Mesenteric fat pad (tissue), 1 donor: Measurements from ENCODE around the gene SRRM1.

DNA sequence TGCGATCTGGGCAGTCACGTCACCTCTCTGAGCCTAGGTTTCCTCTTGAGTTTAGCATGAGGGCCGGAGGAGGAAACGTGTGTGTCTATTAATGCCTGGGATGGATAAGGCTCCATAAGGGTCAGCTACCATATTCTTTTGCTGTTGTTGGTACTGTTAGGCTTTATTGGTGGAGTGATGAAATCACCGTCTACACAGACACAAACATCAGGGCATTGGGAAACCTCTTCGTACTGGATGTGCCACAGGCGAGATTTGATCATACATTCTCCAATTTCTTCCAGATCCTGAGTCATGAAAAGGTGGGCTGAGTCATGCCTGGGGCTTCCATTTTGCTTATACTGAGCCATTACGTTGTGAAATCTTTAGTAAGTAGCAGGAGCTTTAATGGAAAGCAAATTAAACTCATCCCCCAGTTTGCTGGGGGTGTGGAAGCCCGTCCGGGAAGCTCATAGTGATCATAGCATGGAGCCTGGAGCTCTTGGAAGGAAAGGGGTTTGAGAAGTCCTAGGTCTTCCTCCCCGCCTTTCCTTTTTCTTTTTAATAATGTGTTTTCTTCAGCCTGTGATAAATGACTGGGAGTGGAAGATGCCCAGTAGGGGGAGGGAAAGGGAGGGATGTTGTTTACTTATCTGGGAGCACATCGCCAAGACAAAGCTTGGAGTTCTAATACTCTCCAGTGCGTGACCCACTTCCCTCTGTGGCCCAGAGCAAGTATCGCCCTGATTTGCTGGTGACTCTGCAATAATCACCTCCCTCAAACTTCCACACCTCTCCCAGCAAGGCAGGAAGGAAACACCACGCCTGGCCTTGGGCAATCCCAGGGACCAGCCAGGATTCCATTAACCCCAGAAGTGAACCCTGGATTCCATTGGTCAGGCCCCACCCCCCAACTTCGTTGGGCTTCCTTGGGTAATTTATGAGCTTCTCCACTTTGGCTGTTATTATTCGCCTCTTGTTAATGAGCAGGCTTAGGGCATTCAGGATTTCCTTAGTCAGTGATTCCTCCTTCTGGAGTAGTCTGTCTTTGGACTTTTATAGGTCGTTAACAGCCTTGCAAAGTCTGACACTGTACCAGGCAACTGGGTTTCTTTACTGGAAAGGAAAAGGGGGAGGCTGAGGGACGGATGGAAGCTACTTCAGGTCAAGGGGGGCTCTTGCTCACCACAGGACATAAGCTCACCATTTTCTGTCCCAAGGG, 24.5 kb upstream of the GRHL3 start:
- PRO-cap = no peak

GRCh38 chr1:24321491-24322149, 2.5 kb downstream of the GRHL3 start:
- PRO-cap = no peak

- PRO-cap = no peak
Observed at GRCh38 chr1:24379799-24380564, 33.6 kb downstream of the STPG1 start.

- PRO-cap = no peak
Observed at GRCh38 chr1:24416447-24417496, 1.2 kb downstream of the NIPAL3 start.

GRCh38 chr1:24426611-24426873, 10.9 kb downstream of the NIPAL3 start:
- PRO-cap = no peak

DNA sequence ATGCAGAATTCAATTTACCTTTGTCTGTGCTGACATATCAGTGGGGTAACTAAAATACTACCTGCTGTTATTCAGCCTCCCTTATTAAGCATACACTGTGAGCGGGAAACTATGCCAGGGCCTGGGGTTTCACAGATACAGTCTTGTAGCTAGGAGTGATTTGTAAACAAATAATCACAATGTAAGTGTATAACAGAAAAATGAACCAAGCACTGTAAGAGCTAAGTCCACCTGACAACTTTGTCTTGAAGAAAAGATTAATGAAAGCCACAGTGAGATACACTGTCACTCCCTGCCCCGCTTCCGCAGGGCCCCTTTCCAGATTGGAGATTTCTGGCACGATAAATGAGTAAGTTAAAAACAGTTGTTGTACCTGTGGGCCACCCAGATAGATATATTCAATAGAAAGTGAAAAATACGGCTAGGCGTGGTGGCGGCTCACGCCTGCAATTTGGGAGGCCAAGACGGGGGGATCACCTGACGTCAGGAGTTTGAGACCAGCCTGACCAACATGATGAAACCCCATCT, 4.8 kb downstream of the RCAN3 start:
- PRO-cap = no peak

GRCh38 chr1:24643063-24643446, at the start of gene SRRM1:
Gene SRRM1 (plus strand): TSS chr1:24643302.
- PRO-cap = bidirectional peak, plus-strand start at chr1:24643298, minus-strand start at chr1:24642892

- PRO-cap = no peak
Observed at GRCh38 chr1:24669039-24669829, 26.1 kb downstream of the SRRM1 start.

- PRO-cap = no peak
Observed at GRCh38 chr1:24676850-24677962, 34.1 kb downstream of the SRRM1 start.

- PRO-cap = no peak
Observed at GRCh38 chr1:24719855-24720661, 25.2 kb upstream of the CLIC4 start.

- PRO-cap = no peak
Observed at GRCh38 chr1:24727484-24728084, 17.7 kb upstream of the CLIC4 start.

DNA sequence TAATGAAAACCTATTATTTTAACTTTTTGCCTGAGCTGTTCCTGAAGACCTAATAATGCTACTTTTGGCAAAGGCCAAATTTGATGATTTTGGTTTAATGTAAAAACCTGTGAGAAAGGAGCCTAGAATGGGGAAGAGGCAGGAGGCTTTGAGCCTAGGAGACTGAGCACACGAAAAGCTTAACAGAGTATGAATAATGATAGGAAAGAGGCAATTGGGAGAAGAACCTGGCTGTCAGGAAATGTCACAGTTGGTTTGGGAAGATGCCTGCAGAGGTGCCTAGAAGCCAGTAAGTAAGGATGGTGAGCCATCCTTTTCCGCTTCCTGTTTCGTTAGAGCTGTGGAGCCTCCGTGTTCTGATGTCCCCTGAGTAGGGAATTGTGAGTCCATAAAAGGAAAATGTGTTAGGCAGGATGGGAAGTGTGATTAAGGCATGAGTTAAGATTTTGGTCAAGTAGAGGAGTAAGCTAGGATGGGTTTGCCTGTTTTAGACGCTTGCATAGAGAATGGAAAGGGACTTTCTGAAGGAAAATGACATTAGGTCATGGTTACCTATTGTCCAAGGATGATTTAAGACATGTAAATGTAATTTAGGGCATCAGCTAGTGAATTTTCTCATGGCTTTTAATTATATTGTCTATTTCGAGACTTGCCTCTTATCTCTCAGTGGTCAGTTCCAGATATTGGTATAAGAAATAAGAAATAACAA, 9.0 kb downstream of the CLIC4 start:
- PRO-cap = no peak

DNA sequence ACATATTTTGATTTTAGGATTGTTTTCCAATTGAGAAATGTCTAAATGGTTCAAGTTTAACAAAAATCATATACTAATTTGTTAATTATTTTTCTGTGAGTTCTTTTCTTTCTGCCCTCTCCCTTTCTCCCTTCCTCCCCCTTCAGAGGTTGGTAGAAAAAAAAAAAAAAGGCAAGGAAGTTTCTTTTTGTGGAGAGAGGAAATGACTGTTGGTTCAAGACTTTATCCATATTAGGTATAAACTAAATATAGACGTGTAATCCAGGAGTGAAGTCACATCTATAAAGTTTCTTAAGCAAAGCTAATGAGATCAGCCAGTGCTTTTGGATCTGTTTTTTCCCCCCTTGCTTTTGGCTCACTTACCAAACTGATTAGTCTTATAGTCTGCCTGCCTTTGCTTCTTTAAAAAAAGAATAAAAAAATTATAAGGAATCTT, 24.9 kb downstream of the CLIC4 start:
- PRO-cap = no peak

DNA sequence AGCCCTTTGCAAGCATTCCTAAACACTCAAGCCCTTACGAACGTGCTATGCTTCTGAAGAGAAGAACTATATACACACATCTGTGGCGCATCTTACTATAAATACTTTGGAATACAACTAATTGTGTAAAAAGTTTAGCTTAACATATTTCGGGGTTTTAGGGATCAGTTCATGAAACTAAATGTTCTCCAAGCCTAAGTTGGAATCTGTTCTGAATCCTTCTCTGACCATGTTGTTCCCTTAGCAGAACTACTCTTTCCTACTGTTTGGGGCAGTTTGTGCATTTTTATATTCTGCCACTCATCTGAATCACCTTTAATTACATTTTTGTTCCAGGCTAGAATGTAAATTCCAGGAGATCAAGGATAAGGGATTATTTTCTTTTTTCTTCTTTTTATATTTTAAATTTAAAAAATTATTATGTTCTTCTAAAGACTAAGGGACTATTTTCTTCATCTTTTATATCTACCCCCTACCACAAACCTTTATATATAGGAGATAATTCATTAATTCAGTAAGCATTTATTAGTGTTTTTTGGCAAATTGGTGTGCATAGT, 25.9 kb downstream of the CLIC4 start:
- PRO-cap = no peak

DNA sequence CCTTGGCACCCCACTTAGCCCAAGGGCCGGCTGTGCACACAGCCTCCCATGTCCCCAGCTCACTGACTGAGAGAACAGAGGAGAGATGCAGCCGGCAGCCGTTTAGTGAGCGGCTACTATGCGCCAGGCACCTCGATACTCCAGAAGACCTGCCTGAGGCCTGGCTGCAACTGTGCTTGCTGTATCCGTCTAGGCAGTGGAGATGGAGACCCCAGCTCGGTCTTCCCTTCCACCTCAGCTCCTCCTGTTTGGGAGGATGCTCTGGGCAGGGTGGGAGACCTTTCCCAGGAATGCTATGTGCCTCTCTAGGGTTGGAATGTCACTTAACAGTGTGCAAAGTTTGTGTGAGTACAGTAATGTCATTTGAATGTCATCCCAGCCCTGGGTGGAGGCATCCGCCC, 23.6 kb downstream of the RUNX3 start:
- PRO-cap = no peak

DNA sequence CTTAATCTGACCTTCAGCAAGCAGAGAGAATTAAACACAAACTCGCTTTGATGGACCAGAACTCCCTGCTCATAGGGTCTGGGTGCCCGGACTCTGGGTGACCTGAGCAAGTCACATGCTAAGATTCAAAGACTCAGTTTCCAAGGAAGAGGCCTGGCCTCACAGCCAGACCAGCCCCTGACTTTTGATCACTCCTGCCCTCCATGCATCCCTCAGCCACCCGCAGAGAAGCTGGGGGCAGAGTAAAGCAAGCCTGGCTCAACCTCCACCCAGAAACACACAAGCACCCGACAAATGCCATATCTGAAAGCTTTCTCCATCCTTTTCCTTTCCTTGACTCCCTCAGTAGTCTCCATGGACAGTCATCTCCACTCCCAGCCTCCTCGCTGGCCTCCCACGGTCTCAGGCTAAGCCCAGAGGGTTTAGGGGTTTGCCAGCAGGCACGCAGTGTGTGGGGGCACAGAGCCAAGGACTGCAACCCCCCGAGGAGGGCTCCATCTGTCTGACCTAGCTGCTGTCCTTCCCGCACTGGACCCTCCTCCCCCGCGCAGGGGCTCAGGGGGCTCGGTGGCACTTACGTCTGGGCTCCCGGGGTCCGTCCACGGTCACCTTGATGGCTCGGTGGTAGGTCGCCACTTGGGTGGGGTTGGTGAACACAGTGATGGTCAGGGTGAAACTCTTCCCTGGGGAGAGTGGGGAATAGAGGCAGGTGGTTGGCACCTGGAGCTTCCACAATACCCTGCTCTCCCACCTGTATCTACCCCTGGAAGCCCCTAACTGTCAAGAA, 11.2 kb downstream of the RUNX3 start:
- PRO-cap = no peak

DNA sequence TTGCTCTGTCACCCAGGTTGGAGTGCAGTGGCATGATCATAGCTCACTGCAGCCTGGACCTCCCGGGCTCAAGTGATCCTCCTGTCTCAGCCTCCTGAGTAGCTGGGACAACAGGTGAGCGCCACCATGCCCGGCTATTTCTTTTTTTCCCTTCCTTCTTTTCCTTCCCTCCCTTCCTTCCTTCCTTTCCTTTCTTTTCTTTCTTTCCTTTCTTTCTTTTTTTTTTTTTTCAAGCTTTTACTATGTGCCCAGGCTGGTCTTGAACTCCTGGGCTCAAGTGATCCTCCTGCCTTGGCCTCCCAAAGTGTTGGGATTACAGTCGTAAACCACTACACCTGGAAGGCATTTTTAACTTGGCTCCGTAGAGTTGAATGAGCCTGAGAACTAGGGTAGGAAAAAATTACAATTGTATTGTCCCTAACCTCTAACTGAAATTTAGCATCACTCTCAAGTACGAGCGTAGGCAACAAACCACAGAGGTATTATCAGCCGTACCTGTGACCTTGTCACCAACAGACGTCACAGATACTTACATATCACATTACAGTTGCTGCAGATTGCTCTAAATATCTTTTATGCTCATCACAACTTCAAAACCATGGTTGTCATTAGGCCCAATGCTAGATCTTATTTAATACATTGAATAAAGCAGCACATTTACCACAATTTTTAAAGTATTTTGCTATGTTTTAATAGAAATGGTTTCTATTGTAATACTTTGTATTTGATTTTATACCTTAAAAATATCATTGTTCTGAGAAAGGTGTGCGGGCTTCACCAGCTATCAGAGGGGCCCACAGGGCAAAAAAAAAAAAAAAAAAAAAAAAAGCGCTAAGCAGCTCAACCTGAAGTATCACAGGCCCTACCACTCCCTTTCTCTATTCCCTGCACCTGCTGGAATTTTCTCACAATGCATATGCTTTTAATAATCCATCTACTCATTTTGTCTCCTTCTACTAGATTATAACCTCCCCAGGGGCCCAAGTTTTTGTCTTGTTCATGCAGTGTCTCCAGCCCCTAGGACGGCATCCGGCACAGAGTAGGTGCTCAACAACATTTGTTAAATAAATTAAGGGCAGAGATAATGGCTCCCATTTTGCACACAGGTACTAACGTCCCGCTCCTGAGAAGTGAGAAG, 7.7 kb downstream of the RUNX3 start:
- PRO-cap = no peak

DNA sequence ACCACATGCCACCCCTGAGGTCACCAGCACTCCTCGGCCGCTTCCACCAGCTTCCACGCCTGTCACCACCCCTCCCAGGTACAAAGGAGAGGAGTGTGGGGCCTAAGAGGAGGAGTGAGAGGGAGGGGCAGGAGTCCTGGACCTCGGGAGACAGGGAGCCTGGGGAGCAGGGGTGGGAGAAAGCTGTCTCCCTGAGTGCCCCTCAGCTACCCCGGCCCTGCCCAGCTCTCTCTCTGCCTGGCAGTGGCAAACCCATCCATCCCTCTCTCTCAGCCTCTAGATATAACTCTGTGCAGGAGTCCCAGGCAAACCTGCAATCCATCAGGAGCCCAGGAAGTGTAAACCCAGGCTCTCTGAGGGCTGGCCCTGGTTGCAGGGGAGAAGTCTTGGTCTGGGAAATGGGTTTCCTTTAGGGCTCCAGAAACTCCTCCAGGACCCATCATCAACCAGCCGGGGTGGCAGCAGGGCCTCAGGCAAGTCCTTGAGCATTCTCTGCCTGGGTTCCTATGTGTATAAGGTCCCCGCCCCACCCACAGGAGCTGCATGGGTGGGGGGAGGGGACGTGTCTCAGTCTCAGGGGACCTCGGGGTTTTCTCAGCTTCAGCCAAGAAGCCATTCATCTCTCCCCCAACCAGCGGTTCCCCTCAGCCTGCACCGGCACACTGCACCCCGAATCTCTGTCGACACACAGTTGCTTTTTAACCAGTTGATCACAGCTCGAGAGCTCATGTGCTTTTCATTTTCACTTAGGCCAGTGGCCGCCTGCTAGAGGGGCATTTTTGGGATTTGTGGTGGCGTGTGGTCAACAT, 6.7 kb downstream of the RUNX3 start:
- PRO-cap = no peak

DNA sequence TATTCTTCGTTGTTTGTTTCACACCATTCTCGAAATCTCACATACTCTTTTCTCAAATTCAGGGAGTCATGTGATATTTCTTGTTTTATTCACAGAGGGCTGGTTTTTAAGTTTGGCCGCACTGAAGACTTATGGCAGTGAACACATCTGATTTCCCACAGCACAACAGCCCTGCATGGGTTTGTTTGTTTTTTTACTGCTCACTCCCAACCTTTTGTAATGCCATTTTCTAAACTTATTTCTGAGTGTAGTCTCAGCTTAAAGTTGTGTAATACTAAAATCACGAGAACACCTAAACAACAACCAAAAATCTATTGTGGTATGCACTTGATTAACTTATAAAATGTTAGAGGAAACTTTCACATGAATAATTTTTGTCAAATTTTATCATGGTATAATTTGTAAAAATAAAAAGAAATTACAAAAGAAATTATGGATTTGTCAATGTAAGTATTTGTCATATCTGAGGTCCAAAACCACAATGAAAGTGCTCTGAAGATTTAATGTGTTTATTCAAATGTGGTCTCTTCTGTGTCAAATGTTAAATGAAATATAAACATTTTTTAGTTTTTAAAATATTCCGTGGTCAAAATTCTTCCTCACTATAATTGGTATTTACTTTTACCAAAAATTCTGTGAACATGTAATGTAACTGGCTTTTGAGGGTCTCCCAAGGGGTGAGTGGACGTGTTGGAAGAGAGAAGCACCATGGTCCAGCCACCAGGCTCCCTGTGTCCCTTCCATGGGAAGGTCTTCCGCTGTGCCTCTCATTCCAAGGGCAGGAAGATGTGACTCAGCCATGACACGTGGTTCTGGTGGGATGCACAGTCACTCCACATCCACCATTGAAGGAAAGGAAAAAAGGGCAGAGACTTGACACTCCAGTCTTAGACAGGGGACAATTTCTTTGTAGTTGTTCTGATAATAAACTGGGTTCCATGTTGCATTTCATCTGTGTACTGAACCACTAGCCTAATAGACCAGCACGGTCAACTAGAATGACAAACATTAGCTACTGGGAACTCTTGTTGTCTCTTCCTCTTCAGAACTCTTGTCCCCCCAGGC, 22.8 kb downstream of the TMEM50A start:
- PRO-cap = no peak

DNA sequence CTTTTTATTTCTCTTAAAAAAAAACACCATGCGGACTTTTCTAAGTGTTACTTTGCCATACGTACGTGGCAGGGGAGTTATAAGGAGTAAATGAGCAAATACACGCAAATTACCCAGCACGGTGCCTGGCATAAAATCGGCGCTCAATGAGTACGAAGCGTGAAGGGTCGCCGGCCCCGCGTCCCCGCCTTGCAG, 973 bp upstream of the MACO1 start:
- PRO-cap = no peak